Skeletal muscle satellite cell (primary cell): ENCODE data around the gene ARHGAP12.

- CAGE, long polyA plus RNA: no peak
Observed at GRCh38 chr10:29853787-29854469, 205.5 kb downstream of the JCAD start.

- CAGE, long polyA plus RNA: no peak
Observed at GRCh38 chr10:29858170-29859045, 201.0 kb downstream of the JCAD start.

DNA sequence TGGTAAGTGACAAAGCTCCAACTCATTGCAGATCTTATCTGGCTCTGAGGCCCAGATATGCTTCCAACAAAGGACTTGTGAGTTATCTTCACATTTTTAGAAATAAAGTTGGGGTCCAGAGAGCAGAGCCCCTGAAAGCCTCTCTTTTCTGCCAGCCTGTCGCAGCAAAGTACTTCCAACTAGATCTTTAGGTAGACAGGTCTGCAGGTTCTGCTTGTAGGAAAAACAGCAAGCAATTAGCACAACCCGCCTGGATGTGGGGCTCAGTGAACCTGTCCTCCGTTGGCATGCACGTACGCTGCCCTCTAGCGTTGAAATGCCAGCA lies 57.1 kb downstream of the JCAD start:
- CAGE, long polyA plus RNA: no peak

DNA sequence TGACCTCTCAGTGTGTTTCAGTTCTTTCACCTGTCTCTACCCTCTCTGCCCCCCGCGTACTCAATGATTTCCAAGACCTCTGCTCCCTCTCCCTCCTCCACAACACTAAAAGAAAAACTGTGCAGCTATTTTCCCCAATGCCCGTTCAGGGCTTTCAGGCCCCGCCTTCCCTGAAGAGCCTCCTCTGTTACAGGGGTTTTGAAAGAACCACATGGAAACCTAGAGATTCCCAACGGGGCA lies 128.7 kb downstream of the MTPAP start:
- CAGE, long polyA plus RNA: no peak

DNA sequence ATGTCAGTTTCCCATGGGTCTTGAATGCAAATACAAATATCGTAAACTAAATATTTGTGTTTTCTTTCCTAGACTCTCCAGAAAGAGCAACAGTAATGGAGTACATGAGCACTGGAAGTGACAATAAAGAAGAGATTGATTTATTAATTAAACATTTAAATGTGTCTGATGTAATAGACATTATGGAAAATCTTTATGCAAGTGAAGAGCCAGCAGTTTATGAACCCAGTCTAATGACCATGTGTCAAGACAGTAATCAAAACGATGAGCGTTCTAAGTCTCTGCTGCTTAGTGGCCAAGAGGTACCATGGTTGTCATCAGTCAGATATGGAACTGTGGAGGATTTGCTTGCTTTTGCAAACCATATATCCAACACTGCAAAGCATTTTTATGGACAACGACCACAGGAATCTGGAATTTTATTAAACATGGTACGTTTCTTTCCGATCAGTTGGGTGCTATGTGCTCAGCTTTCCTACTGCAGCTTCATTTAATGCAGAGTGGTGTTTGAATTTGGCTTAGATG lies 4.9 kb downstream of the MAP3K8 start:
- CAGE, long polyA plus RNA: no peak

- CAGE, long polyA plus RNA: no peak
Observed at GRCh38 chr10:30443256-30443460, 9.2 kb downstream of the MAP3K8 start.

- CAGE, long polyA plus RNA: no peak
Observed at GRCh38 chr10:31014195-31014884, 17.3 kb downstream of the ZNF438 start.

DNA sequence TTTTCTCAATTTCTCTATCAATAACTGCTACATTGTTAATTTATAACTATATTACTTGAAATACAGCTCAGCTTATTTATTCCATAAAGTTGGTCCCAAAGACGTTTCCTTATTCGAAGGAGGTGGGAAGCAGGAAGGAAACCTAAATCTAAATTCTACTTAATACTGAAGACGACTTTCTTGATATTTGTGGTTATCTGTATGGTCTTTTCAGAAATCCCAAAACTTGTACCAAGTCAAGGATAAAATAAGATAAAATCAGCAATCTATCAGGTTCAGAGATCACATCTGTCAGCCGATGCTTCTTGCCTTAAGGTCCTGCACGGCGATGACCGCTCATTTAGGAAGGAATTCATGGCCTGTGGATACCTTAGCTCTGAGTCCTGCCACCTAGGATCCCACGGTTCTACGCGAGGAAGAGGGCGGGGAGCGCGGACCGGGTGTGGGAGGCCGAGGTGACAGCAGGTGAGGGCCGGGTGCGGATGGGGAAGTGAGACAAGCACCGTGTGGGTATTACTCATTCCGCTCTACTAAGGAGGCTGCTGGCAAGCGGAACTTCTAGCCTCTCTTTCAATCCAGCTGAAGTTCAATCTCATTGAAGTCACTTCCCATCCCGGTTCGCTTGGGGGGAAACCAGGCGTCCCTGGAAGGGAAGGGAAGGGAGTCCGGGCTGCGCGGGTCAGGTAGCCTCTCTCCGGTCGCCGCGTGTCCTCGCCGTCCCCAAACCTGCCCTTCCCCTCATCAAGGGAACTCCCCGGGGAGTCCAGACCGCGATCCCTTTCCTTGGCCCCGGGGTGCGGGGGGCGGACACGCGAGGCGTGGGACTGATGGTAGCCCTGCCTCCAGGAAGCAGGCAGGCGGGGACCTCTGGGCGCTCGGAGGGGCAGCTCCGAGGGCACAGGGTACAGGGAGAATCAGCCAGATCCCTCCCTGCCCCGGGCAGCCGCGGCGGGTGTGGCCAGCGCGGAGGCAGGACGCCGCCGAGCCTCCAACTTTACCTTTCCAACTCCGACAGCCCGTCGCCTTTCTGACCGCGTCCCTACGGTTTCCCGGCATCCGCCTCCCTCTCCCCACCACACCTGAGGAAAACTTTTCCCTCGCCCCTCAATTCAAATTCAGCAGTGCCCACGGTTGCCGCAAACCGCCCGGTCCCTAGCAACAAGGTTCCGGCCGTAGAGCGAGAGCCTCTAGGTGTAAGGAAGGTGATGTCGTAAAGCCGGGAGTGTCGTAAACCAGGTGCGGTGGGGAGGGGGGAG lies 690 bp upstream of the ZEB1 start:
- CAGE, long polyA plus RNA: no peak

- CAGE, long polyA plus RNA: no peak
Observed at GRCh38 chr10:31395684-31396221, 76.7 kb downstream of the ZEB1 start.

DNA sequence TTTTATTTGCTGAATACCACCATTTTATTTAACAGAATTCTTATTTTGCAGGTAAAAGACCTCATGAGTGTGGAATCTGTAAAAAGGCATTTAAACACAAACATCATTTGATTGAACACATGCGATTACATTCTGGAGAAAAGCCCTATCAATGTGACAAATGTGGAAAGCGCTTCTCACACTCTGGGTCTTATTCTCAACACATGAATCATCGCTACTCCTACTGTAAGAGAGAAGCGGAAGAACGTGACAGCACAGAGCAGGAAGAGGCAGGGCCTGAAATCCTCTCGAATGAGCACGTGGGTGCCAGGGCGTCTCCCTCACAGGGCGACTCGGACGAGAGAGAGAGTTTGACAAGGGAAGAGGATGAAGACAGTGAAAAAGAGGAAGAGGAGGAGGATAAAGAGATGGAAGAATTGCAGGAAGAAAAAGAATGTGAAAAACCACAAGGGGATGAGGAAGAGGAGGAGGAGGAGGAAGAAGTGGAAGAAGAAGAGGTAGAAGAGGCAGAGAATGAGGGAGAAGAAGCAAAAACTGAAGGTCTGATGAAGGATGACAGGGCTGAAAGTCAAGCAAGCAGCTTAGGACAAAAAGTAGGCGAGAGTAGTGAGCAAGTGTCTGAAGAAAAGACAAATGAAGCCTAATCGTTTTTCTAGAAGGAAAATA lies 207.7 kb downstream of the ZEB1 start:
- CAGE, long polyA plus RNA: no peak

- CAGE, long polyA plus RNA: no peak
Observed at GRCh38 chr10:31586624-31587202, 267.7 kb downstream of the ZEB1 start.

DNA sequence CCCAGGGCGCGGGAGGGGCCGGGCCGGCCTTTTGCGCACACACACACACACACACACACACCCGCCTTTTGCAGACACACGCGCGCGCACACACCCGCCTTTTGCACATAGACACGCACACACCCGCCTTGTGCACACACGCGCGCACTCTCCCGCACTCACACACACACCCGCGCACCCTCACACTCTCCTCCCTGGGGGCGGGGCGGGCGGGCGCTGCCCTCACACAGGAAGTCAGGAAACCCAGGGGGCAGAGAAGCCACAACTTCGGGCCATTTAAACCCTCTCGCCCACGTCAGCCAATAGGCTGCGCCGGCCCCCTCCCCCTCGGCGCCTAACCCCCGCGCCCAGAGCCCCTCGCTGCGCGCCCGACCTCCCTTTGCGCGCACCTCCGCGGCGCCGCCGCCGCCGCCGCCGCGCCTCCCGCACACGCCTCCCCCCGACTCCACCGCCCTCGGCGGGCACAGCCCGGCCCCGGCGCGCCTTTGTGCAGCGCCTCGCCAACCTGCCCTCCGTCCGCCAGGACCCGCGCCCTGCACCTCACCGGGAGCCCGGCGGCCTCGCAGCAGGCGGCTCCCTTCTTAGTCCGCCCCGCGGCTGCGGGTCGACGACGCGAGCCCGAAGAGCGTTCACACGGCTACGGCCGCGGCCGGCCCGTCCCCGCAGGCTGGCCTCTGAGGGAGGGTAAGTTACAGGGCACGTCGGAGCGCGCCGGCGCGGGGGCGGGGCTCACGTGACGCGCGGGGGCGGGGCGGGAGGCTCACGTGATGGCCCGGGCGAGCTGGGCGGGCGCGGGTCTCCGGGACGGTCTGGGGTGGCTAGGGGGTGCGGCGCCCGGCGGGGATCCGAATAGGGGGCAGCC lies at the start of gene ARHGAP12:
ARHGAP12 (minus strand) TSS at position 693 of the 862 bp plus-strand sequence.
- CAGE, long polyA plus RNA: no peak

GRCh38 chr10:32034475-32034951 lies 21.7 kb downstream of the KIF5B start:
- CAGE, long polyA plus RNA: no peak

- CAGE, long polyA plus RNA: no peak
Observed at GRCh38 chr10:32055248-32056296, 653 bp downstream of the KIF5B start.

DNA sequence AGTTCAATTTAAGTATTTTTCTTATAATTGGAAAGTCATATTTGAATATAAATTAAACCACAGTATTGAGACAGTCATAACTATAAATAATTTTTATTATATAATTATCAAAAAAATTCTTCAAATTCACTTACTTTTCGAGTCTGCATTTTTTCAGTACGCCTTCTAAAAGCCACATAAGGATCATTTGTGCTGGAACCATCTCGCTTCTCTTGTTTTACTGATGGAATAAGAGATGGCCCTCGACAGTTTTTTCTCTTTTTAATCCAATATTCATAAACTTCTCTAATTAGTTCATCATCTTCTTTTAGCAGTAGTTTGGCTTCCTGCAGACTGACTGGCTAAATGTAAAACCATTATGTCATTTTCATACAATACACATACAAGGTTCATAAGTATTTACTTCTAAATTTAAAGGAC lies 54.1 kb downstream of the EPC1 start:
- CAGE, long polyA plus RNA: no peak

- CAGE, long polyA plus RNA: no peak
Observed at GRCh38 chr10:32318273-32319323, 28.4 kb downstream of the EPC1 start.

GRCh38 chr10:32335142-32335775 lies 11.7 kb downstream of the EPC1 start:
- CAGE, long polyA plus RNA: no peak

- CAGE, long polyA plus RNA: no peak
Observed at GRCh38 chr10:32364287-32364877, 17.4 kb upstream of the EPC1 start.

- CAGE, long polyA plus RNA: no peak
Observed at GRCh38 chr10:32788362-32788581, 169.8 kb downstream of the ITGB1 start.

GRCh38 chr10:32893883-32894364 lies 64.1 kb downstream of the ITGB1 start:
- CAGE, long polyA plus RNA: no peak